Testis (tissue), 5 donors: ENCODE measurements around the genes CHP1, ITPKA and PLA2G4B.

GRCh38 chr15:40869749-40869948 lies 4.4 kb downstream of the RHOV start:
- PRO-cap, 3 experiments = no peak in any of the 3 experiments
- RAMPAGE, long total RNA, 2 experiments = no peak in any of the 2 experiments
- RRBS = no CpG with 5 or more reads among the region's 3 CpGs

DNA sequence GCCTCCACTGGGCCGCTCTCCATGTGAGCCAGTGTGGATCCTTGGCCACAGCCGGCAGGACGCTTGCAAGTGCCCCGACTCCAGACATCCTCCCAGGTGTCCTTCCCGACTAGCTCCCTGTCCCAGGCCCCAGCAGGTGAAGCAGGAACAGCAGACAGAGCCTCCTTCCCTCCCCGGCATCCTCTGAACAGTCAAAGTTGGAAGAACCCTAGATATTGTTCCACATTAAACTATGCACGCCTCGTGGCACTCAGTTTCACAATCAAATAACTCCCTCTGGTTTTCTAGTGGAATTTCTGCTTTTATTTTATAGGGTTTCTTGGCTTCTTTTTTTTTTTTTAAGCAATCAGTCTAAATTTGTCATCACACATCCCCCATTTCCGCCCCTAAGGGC lies 15.8 kb downstream of the VPS18 start:
- PRO-cap, 3 experiments = no peak in any of the 3 experiments
- RAMPAGE, long total RNA, 2 experiments = no peak in any of the 2 experiments
- RRBS = 100% methylated on average over 1 of the region's 9 CpGs

- PRO-cap, 3 experiments = no peak in any of the 3 experiments
- RAMPAGE, long total RNA, 2 experiments = no peak in any of the 2 experiments
- RRBS = no CpG with 5 or more reads among the region's 3 CpGs
Measured at GRCh38 chr15:41001431-41001889, 48.2 kb downstream of the CHAC1 start.

DNA sequence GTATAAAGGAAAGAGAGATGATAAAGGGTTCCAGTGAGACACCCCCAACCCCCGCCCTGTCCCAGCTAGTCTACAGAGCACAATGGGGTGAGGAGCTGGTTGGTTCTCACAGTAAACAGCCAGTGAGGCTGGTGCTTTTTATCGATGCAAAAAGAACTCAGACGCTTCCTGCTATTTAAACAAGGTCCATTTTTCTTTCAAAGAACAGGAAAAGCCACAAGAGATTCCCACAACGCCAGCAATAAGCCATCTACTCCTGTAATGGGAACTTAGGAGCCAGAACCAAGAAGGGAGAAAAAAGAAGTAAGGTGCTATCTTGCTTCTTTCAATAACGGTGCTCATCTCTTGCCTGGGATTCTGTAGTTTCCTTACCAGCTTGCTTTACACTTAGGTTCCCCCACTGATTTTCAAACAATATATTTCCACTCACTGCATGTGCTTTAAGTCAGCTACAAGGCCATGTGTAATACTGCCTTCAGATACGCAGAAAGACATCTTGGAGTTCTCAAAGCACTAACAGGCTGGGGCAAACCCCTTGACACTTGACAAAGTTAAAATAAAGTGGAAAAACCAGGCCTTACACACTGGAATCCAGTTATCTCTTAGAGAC lies 66.1 kb downstream of the CHAC1 start:
- PRO-cap, 3 experiments = no peak in any of the 3 experiments
- RAMPAGE, long total RNA, 2 experiments = no peak in any of the 2 experiments
- RRBS = no CpG with 5 or more reads among the region's 6 CpGs

DNA sequence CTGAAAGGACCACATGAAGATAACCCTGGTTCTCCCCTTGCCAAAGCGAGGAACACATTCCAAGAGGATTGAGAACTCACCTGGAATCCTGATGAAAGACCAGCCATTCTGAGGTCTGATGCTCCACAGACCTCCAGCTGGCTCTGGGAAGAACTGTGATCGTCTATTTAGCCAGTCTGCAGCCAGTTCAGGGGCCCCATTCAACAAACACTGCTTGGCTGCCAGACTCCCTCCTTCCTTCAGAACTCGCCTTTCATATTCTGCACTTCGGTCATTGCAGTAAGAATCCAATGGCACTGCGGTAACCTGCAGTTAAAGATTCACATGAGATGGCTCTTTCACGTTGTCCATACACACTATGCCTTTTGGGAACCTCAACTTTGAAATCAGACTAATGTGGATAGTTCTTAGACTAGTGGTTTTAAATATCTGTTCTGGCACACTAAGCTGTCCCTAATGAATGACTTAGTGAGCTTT lies 67.6 kb downstream of the CHAC1 start:
- PRO-cap, 3 experiments = no peak in any of the 3 experiments
- RAMPAGE, long total RNA, 2 experiments = no peak in any of the 2 experiments
- RRBS = no CpG with 5 or more reads among the region's 6 CpGs

DNA sequence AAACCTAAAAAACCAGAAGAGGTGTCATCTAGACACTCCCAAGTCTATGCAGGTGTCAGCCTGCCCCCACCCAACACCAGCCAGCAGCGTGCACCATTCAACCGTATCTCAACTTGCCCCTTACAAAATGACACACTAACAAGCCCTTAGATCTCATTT lies 813 bp downstream of the INO80 start:
- PRO-cap, 3 experiments = peak in 2 of 3 experiments; most common minus-strand start position 108 of the sequence (in 1)
- RAMPAGE, long total RNA, 2 experiments = no peak in any of the 2 experiments
- RRBS = no CpG with 5 or more reads among the region's 2 CpGs

DNA sequence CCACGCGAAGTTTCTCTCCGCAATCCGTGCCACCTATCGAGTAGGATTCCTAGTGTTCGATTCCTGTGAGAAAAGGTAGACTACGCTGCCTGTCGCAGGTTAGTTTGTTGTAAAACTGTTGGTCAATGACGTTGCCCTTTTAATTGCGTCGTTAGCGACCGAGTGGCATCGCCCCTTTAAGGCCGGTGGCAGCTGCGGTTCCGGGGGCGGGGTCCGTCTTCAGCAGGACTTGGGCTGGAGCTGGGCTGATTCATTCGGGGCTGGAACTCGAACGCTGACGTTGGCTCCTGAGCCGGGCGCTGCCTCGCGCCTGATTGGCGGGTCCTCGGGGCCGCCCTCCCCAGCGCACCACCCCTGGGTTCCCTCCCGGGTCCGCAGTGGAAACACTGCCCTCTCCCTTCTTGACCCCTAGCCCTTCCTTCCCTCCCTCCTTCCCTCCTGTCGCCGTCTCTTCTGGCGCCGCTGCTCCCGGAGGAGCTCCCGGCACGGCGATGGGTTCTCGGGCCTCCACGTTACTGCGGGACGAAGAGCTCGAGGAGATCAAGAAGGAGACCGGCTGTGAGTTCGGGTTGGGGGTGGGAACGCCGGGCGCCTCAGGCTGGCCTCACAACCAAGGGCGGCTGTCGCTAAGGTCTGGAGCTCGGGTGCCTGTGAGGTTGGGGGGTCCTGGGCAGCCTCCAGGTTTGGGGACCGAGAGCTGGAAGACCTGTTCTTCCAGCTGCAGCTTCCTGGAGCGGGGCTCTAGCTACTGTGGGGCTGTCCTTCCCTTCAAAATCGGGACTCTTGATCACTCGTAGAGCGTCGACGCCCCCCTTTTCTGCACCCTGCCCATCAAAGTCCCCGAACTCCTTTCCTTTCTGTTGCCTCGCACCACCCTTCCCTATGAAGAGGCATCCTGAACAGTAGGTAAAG lies at the start of gene CHP1:
Gene CHP1, plus strand, starts transcription at position 377 of the 912 bp plus-strand sequence.
- PRO-cap, 3 experiments = peak in 3 of 3 experiments; most common plus-strand start position 253 of the sequence (in 2); most common minus-strand start position 242 of the sequence (in 2)
- RAMPAGE, long total RNA, 2 experiments = start-site peak on the plus strand in 2 of 2 experiments, centred at positions 343 to 386 of the sequence, 541 to 690 reads per replicate
- RRBS = under 1% methylated on average over 28 of the region's 63 CpGs

DNA sequence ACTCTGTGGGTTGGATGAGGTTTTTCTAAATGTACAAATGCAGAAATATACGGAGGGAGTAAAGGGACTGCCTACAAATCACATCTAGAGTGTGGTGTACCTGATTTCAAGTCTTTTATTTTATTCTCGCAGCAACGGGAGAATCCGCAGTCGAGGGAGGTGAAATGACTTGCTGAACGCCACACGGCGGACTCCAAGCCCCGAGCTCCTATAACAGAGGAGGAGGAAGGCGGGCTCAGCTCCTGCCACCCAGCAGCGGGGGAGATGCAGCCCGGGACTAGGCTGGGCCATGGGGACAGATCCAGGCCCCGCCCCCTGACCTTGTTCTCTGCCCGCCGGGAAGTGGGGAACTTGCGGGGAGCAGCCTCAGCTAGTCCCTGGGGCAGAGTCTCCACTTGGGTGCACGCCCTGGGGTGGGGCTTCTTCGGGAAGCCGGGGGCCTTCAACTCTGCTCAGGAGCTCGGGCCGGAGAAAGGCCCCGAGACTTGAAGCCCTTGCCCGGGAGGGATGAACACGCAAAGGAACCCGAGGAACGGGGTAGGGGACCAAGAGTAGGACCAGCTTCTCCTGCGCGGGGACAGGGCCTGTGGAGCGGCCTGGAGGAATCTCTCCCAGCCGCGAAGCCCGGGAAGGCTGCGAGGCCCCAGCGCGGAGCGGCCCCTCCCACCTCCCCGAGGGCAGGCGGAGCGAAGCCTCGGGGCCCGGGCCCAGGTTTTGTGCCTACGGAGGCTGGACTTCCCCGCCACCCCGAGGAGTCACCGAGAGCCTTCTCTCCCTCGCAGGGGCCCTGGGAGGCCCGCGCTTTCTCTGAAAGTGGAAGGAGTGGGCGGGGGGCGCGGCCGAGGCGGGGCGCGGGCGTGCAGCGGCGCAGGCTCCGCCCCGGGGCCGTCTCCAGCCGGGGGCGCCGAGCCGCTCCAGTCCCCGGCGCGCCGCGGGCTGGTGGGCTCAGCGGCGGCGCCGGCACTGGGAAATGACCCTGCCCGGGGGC lies at the start of gene ITPKA:
Gene ITPKA, plus strand, starts transcription at position 917 of the 988 bp plus-strand sequence.
- PRO-cap, 3 experiments = peak in 3 of 3 experiments; most common plus-strand start position 427 of the sequence (in 2); most common minus-strand start position 210 of the sequence (in 2)
- RAMPAGE, long total RNA, 2 experiments = no peak in any of the 2 experiments
- RRBS = 1% methylated on average over 27 of the region's 75 CpGs

DNA sequence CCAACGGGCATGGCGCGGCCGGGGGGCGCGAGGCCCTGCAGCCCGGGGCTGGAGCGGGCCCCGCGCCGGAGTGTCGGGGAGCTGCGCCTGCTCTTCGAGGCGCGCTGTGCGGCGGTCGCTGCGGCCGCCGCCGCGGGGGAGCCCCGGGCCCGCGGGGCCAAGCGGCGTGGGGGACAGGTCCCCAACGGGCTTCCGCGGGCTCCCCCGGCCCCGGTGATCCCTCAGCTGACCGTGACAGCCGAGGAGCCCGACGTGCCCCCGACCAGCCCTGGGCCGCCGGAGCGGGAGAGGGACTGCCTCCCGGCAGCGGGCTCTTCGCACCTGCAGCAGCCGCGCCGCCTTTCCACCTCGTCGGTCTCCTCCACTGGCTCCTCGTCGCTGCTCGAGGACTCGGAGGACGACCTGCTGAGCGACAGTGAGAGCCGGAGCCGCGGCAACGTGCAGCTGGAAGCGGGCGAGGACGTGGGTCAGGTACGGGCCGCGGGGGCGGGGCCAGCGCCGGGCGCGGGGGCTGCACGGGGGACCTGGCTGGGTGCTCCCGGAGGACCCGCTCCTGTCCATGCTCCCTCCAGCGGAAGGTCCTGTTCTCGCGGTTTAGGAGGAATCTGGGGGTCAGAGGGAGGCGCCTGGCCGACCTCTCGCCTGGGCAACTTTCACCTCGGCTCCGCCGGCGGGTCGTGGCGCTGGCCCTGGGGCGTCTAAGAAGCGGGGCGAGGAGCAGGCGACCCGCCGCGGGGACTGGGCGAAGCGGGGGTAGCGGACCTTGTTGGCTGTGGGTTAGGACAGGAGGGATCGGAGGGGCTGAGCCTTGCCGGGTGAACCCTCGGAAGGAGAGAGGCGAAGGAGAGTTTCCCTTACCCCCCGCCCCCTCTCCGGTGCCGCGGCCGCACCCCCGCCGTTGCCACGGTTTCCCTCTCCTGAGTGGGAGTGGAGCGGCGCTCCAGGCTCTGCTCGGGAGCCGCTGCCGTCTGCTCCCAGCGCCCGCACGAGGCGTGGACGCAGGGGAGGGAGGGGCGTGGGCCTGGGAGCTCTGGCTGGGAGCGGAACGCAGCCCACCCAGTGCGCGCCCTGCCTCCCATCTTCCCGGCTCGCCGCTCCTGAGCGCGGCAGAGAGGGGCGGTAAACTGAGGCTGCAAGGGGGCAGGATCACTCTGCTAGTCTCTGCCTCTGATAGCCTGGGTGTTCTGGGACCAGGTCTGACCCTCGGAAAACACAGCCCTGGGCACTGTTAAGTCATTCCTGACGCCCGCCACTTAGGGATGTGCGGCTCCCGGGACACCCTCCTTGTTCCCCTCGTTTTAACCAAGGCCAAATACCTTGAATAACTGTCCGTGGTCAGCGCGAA lies 744 bp downstream of the ITPKA start:
- PRO-cap, 3 experiments = peak in 1 of 3 experiments; most common plus-strand start position 97 of the sequence (in 1)
- RAMPAGE, long total RNA, 2 experiments = no peak in any of the 2 experiments
- RRBS = 1% methylated on average over 50 of the region's 138 CpGs

- PRO-cap, 3 experiments = no peak in any of the 3 experiments
- RAMPAGE, long total RNA, 2 experiments = no peak in any of the 2 experiments
- RRBS = 10% methylated on average over 40 of the region's 94 CpGs
Measured at GRCh38 chr15:41495293-41496549, 2.0 kb downstream of the ITPKA start.

DNA sequence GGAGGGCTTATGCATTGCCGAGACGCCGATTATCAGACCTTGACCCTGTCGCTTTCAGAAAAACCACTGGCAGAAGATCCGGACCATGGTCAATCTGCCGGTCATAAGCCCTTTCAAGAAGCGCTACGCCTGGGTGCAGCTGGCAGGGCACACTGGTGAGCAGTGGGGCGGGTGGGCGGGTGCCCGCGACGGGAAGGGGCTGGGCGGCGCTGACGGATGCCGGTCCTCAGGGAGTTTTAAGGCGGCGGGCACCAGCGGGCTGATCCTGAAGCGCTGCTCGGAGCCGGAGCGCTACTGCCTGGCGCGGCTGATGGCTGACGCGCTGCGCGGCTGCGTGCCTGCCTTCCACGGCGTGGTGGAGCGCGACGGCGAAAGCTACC lies 7.7 kb downstream of the ITPKA start:
- PRO-cap, 3 experiments = no peak in any of the 3 experiments
- RAMPAGE, long total RNA, 2 experiments = no peak in any of the 2 experiments
- RRBS = under 1% methylated on average over 14 of the region's 37 CpGs

GRCh38 chr15:41507850-41508497 lies 5.7 kb downstream of the LTK start:
- PRO-cap, 3 experiments = no peak in any of the 3 experiments
- RAMPAGE, long total RNA, 2 experiments = no peak in any of the 2 experiments
- RRBS = 96% methylated on average over 1 of the region's 16 CpGs

DNA sequence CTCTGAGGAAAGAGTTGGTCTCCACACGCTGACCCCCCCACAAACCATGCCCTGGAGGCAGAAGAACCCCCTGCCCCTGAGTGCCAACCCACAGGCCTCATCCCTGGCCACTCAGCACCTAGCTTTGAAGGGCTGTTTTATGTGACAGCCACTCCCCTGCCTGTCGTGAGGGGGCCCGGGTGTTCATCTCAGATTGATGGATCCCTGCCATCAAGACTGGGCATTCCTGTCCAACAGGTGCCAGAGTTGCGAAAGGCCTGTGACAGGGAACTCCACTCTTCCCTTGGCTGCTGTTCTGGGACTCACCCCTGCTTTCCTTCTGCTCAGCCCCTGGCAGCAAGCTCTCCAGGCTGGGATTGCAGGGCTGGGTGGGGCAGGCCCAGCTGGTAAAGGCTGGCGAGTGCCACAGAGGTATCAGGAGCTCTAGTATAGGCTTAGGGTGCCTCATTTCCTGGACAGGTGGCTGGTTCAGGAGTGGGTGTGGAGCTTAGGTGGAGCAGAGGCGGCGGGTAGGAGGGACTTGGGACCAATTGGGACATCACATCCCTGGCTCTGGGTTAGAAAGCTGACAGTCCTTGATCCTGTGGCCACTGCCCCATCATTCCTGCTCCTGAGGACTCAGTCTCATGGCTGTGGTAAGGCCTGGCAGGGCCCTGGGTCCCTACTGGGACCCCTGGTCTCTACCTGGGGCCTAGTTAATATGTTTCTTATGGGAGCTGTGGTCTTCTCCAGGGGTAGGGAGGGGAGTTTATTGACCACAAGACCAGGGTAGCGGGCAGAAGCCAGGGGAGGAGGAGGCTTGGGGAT lies at the start of gene PLA2G4B:
Gene PLA2G4B, plus strand, starts transcription at position 560 of the 807 bp plus-strand sequence.
- PRO-cap, 3 experiments = no peak in any of the 3 experiments
- RAMPAGE, long total RNA, 2 experiments = no peak in any of the 2 experiments
- RRBS = no CpG with 5 or more reads among the region's 8 CpGs

DNA sequence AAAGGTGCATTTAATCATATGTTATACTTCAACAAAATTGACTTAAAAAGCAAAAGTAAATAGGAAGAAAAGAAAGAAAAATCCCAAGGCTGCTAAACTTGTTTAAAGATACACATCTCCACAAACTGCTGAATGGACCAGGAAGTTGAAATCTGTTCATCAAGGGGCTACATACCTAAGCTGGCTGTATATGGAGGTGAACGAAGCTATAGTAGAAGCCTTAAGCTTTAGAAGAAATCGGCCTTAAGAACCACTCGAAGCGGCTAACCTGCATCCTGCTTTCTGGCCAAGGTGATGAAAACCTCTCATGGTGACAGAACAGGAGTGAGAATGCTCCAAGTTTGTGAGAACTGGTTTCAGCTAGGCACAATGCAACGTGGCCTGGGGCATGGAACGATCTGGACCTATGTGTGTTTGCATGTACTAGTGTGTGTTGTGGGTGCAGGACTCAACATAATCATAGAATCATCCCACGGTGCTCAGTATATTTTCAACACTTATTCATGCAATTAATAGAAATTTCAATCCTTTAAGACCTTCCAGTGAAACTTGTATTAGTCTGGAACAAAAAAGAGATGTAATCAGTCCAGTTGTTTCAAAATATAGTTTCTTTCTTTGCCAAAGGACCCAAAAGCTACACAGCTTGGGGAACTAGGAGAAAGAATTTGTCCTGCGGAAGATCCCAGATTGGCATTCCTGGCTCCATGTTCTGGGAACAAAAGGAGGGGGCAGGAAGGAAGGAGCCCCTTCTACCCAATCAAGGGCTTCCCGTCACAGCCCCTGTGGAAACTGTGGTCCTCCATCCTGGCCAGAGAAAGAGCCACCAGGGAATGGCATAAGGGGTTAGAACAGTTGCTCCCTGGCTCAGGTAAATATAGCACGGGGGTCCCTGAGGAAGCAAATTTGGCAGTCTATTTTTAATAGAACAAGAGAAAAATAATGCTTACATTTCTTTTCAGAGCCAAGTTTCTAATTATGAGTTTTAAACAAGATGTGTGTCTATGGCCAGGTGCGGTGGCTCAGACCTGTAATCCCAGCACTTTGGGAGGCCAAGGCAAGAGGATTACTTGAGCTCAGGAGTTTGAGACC lies 31.6 kb upstream of the SPTBN5 start:
- PRO-cap, 3 experiments = no peak in any of the 3 experiments
- RAMPAGE, long total RNA, 2 experiments = no peak in any of the 2 experiments
- RRBS = no CpG with 5 or more reads among the region's 11 CpGs

GRCh38 chr15:41936499-41937605 lies 35.5 kb downstream of the EHD4 start:
- PRO-cap, 3 experiments = no peak in any of the 3 experiments
- RAMPAGE, long total RNA, 2 experiments = no peak in any of the 2 experiments
- RRBS = 69% methylated on average over 5 of the region's 20 CpGs

GRCh38 chr15:42175602-42176139 lies 19.2 kb upstream of the PLA2G4F start:
- PRO-cap, 3 experiments = no peak in any of the 3 experiments
- RAMPAGE, long total RNA, 2 experiments = no peak in any of the 2 experiments
- RRBS = no CpG with 5 or more reads among the region's 6 CpGs

DNA sequence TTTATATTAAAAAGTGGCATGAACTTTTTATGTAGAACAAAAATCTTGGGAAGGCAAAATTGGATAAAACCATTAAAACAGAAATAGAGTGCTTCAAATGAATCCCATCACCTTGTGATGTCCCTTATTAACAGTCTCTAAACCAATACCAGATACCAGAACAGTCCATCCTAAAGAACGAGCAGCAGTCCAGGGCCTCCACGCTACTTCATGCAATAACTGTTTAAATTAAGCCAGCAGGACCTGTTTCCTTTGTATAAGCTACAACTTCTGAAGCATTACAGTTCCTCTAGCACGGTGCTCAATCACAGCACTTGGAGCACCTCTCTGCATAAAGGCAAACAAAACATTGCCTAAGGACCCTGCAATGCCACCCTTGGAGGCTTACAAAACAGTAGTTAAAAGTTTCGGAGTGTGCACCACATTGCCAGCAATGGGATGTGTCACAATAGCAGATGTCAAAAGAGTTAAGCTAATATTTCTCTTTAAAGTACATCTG lies 2.5 kb upstream of the VPS39 start:
- PRO-cap, 3 experiments = no peak in any of the 3 experiments
- RAMPAGE, long total RNA, 2 experiments = no peak in any of the 2 experiments
- RRBS = no CpG with 5 or more reads among the region's 4 CpGs

- PRO-cap, 3 experiments = no peak in any of the 3 experiments
- RAMPAGE, long total RNA, 2 experiments = no peak in any of the 2 experiments
- RRBS = no CpG with 5 or more reads among the region's 5 CpGs
Measured at GRCh38 chr15:42386322-42386740, 27.0 kb downstream of the CAPN3 start.

GRCh38 chr15:42439244-42439758 lies 51.6 kb downstream of the ZNF106 start:
- PRO-cap, 3 experiments = no peak in any of the 3 experiments
- RAMPAGE, long total RNA, 2 experiments = no peak in any of the 2 experiments
- RRBS = no CpG with 5 or more reads among the region's 4 CpGs

DNA sequence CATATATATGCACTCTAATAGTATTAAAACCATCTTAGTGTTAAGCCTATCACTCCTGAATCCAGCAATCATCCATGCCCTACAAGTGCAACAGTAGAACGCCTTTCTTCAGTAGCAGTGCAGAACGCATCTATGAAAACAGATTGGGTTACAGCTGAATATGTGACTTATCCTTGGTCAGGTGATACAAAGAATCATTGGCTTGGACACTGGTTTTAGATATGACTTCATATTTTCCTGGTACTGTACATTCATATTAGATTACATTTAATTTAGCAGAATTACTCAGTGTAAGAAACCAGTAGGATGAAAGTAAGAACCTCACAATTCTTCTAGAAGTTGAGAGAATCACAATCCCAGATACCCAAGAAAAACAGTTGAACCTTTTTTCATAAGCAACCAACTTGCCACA lies 43.3 kb downstream of the ZNF106 start:
- PRO-cap, 3 experiments = no peak in any of the 3 experiments
- RAMPAGE, long total RNA, 2 experiments = no peak in any of the 2 experiments
- RRBS = no CpG with 5 or more reads among the region's 2 CpGs